Mesenchymal stem cell of the bone marrow (primary cell): Measurements from ENCODE around the genes LCA5, DOP1A, SNAP91 and CYB5R4.

GRCh38 chr6:79537030-79537750 is at the start of gene LCA5:
TSS of gene LCA5 (minus strand) at chr6:79537430.
- CAGE, long polyA plus RNA, result no peak

- CAGE, long polyA plus RNA, result no peak
Observed at GRCh38 chr6:79570408-79570977, 33.3 kb upstream of the LCA5 start.

DNA sequence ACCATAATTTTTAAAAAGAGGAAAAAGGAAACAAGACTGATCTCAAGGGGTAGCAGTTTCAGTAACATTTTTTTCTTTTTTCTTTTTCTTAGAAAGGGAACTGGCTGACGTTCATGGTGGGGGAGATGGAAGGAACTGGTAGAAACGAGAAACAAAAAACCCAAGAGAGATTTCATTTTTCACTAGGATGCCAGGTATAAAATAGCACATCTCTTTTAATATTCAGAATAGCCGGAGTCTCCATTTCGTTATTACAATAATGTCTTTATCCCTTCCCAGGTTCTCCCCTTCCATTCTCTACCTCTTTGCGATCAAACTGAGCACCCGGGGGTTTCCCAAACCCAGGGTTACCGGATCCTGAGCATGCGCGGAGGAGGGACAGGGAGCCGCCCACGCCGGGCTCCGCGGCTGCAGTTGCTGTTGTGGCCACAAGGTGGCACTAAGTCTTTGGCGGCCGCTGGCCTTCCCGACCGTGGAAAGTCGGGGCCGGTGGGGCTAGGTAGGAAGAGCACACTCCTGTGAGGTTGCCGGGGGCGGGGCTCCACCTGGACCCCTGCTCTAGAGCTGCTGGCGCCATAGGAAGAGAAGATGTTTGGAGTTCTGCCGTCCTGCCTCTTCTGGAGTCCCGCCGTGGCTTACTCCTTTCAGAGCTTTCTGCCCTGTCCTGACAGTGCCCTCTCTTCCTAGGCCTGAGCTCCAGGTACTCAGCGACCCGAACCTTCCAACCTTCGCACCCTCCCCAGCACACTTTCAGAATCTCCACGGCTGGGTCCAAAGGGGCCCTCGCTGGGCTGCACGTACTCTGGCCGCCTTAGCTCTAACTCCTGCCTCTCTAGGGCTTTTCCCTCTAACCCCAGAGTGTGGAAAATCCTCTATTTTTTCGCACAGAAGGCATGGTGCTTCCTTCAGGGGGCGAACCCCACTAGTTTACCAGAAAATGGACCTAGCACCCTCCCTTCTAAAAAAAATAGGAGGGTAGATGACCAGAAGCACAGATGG is 146.9 kb downstream of the SH3BGRL2 start:
- CAGE, long polyA plus RNA, result no peak

DNA sequence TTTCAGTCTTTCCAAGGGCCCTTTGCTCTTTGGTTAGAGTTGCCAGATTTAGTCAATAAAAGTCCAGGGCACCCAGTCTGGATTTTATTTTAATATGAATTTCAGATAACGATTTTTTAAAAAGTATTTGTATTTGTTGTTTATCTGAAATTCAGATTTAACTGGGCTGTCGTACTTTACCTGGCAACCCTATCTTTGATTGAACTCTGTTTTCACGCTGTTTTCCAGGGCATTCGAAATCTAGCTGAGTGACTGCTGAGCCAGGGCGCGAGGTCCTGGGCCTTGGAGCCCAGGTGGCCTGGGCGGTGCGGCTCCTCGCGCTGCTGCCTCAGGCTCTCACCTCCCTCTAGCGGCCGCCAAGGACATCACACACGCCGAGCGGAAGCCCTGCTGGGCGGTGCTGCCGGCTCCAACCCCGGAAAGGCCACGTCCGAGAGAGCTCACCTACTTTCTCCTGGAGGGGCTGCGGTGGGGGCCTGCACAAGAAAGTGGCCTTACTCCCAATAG is 77.9 kb downstream of the ELOVL4 start:
- CAGE, long polyA plus RNA, result no peak

GRCh38 chr6:79878111-79878810 is 69.1 kb downstream of the ELOVL4 start:
- CAGE, long polyA plus RNA, result no peak

- CAGE, long polyA plus RNA, result no peak
Observed at GRCh38 chr6:80527442-80528682, 421.4 kb downstream of the BCKDHB start.

DNA sequence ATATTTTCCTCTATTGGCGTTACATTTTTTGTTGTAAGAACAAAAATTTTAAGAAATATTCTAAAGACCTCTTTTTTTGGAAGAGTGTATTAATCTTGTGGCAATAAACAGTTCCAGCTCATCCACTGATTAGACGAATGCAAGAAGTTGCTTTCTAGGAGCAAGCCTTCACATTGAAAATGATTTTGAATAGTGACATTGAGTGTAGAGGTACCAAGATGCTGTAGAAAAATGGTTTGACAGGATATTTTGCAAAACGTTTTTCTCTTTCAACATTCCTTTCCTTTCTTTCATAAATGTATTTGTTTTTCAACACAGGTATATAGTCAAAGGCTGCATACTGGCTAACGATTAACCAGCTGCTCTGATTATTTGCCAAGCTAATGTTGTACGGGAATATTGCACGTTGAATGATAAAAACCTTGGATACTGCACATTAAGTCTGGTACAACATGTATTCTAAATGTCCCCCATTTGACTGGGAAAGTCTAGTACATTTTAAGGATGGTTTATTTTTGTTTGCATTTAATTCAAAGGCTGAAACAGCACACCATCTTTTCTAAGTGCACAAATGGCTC is 78.8 kb upstream of the TENT5A start:
- CAGE, long polyA plus RNA, result no peak

- CAGE, long polyA plus RNA, result no peak
Observed at GRCh38 chr6:82066989-82067533, 180.5 kb downstream of the IBTK start.

DNA sequence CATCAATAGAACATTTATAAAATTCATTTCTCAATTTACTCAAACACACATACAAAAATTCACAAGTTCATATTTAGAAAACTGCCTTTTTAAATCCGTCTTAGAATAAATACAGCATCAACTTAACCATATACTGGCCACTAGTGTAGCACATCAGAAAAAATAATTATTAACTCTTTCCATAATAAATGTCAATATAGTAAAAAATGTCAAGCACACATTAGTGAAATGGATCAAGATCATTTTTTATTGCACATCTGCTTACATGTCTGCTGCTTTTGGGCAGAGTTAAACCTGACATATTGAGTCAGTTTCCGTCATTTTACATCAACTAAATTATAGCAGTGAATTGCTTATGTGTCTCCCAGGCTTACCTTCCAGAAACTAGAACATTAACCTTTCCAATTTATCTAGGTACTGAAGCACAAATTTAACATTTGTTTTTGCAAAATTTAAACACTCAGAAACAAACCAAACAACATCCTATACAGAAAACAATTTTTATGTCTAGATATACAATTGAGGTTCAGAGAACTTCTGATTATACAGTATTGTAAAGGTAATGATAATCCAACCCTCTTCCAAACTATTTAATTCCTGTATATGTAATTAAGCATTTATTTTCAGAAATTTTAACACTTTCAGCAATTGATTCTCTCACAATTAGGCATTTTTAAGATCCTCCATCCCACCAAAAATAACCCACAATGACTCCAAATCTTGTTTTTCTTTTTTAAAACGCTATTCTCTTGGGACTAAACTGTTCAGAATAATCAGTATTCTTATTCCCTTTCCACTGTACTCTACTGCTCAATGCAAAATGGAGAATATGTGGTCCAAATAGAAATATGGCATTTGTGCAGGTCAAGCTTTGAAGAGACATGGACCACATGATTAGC is 77.3 kb downstream of the IBTK start:
- CAGE, long polyA plus RNA, result no peak

GRCh38 chr6:82170913-82171696 is 76.4 kb downstream of the IBTK start:
- CAGE, long polyA plus RNA, result no peak

DNA sequence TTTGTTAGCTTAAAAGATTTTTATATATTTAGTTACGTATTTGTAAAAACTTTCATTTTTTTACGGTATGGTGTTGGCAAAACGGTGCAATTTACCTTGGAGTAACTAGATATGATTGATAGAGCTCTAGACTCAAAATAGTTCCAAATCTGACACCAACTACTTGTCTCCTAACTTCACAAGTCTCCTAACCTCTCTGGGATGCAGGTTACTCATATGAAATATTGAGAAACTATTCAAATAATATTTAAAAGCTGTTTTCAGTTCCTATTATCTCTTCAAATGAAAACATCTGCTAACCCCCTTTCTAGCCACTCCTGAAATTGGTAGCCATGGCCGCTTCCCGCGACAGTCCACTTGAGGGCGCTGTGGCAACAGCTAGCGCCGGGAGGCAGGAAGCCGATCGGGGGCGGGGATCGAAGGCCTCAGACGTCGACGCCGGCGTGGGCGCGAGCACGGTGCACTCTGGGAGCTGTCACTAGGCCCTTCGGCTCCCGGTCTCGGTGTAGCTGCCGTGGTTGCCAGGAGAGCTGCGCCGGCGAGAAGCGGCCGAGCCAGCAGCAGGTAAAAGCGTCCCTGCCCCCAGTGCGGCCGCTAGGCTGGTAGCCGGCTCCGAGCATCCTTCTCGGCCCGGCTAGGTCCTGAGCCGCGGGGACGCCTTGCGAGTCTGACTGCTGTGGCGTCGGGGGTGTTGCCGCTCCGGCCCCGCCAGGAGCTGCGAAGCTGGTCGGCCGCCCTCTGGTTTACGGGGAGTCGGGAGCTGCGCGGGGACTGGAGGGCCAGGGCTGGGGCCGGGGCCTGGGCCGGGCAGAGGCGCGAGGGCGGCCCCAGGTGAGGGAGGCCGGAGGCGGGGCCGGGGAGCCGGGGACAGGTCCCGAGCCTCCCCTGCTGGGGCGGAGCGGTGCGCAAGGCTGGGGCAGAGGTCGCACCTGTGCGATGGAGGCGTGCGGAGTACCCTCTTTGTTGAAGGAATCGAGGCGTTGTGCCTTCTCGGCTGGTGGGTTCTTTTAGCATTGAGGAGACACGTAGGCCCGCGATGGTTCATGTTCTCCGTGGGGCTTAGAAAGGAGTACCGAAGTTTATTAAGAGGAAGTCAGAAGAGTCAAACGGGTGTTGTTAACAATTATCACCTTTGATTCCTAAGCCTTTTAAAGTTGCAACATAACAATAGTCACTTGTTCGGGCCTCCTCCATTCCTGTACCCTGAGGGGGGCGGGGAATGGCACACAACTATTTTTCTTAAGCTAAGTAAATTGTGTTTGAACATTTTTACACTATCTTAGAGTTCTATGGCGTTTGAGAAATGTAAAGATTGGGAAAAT is at the start of gene DOP1A:
Gene DOP1A (plus strand): TSS at position 456 of the 1,322 bp plus-strand sequence.
- CAGE, long polyA plus RNA, result no peak

DNA sequence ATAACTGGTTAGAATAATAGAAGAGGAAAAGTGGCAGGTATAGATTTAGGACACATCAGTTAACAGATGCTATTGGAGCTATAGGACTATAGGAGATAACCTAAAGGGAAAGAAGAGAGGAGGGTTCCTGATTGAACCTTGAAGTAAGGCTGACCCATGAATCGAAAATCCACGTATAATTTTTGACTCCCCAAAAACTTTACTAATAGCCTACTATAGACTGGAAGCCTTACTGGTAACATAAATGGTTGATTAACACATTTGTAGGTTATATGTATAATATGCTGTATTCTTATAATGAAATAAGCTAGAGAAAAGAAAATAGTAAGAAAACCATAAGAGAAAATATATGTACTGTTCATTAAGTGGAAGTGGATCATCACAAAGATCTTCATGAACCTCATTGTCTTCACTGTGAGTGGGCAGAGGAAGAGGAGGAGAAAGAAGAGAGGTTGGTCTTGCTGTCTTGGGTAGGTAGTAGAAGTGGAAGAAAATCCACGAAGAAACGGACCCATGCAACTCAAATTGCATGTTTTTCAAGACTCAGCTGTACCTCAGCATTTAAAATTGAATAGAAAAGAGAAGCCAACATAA is 18.6 kb downstream of the DOP1A start:
- CAGE, long polyA plus RNA, result no peak

- CAGE, long polyA plus RNA, result no peak
Observed at GRCh38 chr6:83430078-83430862, 581 bp downstream of the ME1 start.

DNA sequence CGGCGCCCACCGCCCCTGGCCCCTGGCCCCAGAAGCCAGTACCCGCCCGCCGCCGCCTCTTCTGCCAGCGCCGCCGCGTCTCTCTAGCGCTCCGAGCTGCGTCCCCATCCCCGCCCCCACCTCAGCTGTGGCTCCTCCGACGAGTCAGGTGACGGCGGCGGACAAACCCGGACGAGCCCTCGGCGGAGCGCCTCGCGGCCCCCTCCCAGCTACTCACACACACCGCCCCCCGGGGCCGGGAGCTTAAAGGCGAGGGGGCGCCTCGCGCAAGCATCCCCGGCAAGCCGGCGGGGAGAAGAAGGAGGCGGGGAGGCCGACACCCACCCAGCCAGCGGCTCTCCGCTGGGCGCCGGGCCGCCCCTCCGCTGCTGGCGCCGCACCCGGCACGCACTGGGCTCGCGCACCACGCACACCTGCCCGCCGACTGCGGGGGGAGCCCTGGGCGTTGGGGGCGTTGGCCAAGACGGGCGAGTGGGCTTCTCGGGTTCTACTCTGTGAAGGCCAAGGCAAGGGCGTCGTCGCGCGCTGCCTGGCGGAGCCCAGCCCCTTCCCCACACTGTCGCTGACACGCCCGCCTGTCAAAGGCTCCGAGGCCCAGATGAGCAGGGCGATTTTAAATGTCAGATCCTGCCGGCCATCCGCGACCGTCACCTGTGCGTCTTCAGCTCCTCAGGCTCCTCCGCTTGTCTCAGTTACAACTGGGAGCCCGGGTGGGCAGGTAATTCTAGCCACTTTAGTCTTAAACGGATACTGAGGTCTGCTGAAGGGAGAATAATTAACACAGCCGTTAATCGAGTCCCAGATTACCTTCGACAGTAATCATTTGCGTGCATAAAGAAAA is at the start of gene SNAP91:
Gene SNAP91 (minus strand): TSS at position 100 of the 841 bp plus-strand sequence.
- CAGE, long polyA plus RNA, result no peak

- CAGE, long polyA plus RNA, result no peak
Observed at GRCh38 chr6:83859192-83860036, at the start of gene CYB5R4. TSS of gene CYB5R4 (plus strand) at chr6:83859689.

DNA sequence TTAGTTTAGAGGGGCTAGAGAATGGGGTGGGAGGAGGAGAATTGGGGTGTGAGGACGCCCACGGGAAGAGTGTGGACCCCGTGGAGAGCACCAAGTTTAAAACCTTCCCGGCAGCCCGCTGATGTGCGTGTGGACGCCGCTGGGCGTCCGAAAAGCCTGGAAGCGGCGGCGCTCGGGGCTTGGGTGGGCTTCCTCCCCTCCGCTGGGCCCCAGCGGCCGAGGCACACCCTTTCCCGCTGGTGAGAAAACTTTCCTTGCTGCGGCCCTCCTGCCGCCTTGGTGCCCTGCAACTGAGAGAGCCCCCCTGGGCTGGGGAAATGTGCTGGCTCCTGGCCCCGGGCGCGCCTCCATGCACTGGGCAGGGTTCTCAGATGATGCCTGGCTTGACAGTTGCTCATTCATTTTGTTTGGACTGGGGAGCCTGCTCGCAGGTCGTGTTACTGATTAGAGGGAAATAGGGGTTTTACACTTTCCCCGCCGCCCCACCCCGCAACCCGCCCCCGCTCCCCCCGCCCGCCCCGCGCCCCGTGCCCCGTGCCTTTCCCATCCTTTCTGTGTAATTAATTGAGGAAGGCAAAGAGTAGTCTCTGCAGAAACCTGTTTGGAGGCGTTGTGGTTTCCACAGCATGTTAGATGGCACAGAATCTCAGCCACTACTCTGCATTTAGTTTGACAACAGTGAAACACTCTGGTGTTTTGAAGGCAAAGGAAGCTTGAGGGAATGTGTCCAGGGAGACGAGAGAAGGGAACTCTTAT is 600 bp downstream of the MRAP2 start:
- CAGE, long polyA plus RNA, result no peak

DNA sequence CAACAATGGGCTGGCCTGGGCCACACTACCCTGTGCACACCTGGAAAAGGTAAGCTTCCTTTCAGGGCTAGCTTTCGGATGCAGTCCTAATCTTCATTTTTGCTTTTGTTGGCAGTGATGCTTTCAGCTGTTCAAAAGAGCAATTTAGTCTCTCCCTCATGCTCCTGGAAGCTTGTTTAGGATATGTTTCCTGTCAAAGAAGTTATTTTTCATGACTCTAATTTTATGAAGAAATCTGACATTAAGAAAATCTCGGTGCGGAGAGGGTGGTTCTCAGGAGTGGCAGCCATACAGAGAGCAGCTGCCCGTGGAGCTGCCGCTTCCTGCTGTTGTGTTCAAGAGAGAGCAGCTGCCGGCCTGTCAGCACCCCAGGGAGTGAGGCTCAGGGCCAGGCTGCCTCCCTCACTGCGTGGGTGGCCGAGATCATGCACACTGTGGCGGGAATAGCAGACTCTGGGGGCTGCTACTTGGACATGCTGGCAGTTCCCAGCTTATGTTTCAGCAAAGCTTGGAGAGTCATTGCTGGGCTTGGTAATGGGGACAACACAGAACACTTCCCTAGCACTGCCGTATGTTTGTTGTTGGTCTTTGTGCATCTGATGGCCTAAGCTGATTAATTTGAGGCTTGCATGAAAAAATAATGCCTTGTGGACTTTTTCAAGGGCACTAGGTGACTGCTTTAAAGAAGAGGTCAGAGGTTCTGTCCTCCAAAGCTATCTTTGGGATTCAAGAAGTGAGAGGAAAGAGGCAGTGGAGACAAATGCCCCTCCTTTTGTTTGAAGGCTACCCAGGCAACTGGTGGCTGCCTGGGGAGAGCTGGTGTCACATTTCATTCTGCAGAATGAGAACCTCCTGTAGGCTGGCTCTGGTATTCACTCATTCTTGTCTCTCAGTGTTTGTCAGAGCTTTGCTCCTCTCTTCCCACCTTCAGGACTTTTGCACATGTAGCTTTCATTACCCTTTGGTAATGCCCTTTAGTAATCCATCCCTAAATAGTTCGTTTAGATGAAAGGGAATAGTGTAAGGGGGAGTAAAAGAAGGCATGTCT is 18.7 kb downstream of the MRAP2 start:
- CAGE, long polyA plus RNA, result no peak

DNA sequence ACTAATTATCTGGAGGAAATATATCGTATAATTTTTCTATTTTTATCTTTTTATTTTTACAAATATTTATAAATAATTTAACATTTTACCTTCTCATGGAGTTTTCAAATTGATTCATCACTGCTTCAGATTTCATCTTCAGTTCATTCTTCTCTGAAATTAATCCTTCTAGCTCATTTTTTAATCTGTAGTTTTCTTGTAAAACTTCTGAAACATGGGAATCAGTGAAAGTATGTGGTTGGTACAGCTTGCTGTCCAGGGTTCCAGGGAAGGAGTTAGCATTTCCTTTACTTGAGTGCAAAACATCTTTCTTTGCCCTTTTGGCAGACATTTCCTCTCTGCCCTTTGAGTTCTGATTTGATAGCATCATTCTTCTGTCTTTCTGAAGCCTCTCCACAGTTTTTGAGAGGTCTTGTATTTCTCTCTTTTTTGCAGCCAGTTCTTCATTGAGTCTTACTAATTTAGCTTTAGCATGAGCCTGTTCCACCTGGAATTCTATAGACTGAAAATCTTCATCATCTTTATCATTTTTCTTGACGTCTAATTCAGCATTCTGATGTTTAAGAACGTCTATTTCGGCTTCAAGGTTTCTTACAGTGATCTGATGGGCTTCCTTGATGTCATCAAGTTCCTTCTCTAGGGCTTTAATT is 74.9 kb downstream of the CEP162 start:
- CAGE, long polyA plus RNA, result no peak

DNA sequence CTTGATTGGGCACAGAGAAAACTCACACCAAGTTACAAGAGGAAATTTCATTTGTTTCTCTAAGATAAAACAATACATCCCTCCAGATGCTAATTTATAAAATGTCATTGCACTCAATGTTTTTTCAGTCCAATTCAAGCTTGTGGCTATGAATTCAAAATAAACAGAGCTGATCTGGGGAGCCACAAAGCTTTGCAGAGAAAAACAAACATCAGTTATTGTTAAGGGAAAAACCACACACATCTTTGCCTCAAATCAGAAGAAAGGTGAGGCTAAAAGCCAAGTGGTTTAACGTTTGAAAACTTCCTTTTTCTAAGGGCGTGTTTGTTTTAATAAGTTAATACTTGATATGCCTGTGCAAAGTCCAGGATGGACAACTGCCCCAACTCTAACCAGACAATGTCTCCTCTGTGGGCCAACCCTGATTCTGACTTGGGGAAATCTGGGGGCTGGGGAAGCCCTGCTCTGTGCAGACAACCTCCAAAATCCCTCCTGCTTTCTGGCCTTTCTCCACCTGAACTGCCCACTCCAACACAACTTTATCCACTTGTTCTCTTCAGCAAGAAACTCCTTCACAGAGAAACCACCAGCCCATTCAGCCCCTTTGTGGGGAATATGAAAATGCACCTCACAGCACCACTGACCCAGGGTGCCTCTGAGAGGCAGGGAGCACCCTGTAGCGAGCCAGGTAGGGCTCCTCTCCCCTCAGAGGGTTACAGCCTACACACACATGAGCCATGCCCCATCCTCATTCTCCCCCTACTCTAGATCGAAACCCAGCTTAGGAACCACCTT is 44.5 kb upstream of the NT5E start:
- CAGE, long polyA plus RNA, result no peak

DNA sequence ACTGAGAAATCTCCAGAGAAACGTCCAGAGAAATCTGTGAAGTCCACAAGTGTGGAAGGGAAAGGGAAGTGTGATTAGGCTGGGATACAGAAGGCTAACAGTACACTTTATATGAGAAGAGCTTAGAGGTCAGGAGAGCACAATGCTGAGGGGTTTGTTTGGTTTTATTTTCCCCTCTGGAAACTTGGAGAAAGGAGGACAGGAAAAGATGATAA is 1.6 kb downstream of the NT5E start:
- CAGE, long polyA plus RNA, result no peak